Placental pericyte (primary cell): ENCODE measurements around the genes ABLIM1, HSPA12A, RAB11FIP2 and CACUL1.

GRCh38 chr10:114658033-114658643 lies at the start of gene ABLIM1:
Gene ABLIM1 (minus strand): TSS chr10:114658275.
- CAGE, long polyA plus RNA = no peak

DNA sequence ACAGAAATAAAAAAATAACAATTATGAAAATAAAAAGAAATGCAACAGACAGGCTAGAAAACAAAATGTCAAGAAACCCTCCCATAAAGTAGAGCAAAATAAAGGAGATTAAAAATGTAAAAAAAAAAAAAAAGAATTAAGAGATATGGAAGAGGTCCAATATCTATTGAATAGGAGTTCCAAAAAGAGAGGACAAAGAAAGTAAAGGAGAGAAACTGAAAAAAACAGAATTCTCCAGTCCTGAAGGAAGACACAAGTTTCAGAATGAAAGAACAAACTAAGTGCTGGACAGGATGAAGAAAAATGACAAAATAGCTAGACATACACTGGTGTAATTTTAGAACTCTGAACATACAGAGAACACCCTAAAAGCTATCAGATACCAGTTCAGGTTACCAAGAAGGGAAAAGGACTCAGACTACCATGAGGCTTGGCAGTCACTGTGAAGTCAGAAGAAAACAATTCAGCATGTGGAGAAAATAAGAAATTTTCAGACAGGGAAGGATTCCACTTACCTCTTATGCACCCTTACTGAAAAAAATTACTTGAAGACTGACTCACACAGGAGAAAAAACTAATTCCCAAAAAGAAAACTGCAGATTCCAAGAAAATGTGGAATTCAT lies 40.3 kb upstream of the ABLIM1 start:
- CAGE, long polyA plus RNA = no peak

DNA sequence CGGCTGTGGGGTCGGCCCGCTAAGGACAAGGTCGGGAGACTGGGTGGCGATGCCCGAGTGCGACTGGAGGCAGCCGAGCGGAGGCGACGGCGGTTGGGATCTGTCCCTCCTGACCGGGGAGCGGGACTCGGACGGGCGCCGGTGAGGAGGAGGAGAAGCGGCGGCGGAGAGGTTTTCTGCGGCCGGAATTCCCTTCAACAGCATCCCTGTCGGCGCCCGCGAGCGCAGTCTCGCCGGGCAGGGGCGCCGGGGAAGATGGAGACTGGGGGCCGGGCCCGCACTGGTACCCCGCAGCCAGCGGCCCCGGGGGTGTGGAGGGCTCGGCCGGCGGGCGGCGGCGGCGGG lies 303 bp downstream of the ATRNL1 start:
- CAGE, long polyA plus RNA = no peak

GRCh38 chr10:115368120-115368788 lies 275.1 kb downstream of the ATRNL1 start:
- CAGE, long polyA plus RNA = no peak

DNA sequence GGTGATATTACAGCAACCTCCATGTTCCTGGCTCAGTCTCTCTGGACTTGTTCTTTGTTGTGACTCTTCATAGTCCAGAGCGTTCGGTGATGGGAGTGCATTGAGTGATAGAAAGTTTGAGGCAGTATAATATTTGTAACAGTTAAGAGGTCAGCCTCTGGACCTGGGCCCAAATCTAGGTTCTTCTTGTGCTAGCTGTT lies 252.3 kb downstream of the GFRA1 start:
- CAGE, long polyA plus RNA = no peak

DNA sequence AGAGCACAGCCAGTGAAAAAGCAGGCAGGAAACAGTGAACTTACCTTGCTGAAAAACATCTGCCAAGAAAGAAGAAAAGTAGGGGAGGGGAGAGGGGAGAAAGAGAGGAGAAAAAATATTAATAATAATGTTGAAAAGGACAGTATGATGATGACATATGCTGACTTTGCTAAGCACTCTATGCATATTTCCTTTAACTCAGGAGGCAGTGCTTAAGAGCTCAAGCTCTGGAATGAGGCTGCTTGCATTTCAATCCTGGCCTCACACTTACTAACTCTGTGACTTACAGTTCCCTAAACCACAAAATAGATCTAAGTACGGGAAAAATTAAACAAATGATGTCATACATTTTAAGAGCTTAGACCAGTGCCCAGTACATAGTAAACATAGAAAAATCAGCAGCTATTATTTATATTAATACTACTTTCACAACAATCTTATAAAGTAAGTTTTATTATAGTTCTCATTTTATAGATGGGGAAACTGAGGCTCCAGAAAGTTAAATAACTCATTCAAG lies 61.4 kb downstream of the GFRA1 start:
- CAGE, long polyA plus RNA = no peak

GRCh38 chr10:116546088-116546423 lies 325 bp downstream of the PNLIP start:
- CAGE, long polyA plus RNA = no peak

- CAGE, long polyA plus RNA = no peak
These were observed at the start of gene HSPA12A for GRCh38 chr10:116742388-116743565. Gene HSPA12A (minus strand): TSS chr10:116742566.

GRCh38 chr10:117004278-117004968 lies 564 bp downstream of the SHTN1 start:
- CAGE, long polyA plus RNA = no peak

GRCh38 chr10:117241227-117241542 lies 271 bp downstream of the SLC18A2 start:
- CAGE, long polyA plus RNA = no peak

- CAGE, long polyA plus RNA = no peak
These were observed 42.9 kb downstream of the SLC18A2 start for GRCh38 chr10:117283601-117284415.

DNA sequence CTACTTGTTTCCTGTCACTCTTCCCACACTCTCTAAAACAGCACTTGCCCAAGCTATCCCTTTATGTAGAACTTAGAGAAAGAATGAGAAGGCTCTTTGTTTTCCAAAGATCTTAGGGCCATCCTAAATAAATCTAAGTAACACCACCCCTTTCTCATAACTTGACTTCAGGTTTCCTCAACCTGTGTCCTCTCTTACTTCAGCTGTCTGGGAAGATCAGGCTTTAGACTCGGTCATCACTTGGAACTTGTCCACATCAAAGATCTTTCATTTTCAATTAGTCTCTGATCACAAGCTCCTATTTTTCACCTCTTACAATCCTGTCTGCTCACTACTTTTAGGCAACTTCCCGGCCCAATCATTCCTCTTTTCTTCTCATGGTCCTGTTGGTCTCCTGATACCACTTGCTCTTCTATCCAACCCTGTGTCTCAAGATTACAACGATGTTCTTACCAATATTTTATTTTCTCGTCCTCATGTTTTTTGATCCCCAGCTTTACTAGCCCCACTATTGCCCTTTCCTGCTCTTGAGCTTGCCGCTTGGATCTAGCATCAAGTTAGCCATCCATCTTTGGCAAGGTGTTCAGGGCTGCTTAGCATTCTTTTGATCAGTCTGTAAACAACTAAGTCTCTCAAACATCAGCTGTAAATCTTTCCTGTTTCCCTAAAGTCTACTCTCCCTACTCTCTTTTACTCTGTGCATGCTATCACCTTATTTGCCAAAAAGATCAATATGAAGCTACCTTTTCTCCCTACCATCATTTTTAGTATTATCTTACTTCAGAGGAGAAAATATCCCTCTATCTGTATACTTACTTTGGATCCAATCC lies 45.6 kb downstream of the SLC18A2 start:
- CAGE, long polyA plus RNA = no peak

- CAGE, long polyA plus RNA = no peak
These were observed 4.1 kb downstream of the PDZD8 start for GRCh38 chr10:117371119-117371499.

DNA sequence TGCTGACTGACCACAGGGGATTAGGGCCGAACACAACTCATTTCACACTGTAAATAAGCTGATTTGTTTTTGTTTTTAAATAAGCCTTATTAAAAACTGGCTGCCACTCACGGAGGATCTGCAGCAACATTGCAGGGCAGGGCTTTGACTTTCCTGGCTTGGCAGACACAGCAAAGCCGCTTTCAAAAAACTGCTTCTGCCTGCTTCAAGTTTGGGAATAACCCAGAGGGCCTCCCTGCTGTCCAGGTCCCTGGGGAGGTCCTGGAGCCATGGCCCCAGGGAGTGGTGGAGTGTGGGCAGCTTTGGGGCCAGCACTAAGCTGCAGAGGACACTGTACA lies 72.5 kb upstream of the EMX2 start:
- CAGE, long polyA plus RNA = no peak

- CAGE, long polyA plus RNA = no peak
These were observed 1.5 kb upstream of the EMX2 start for GRCh38 chr10:117540898-117541651.

DNA sequence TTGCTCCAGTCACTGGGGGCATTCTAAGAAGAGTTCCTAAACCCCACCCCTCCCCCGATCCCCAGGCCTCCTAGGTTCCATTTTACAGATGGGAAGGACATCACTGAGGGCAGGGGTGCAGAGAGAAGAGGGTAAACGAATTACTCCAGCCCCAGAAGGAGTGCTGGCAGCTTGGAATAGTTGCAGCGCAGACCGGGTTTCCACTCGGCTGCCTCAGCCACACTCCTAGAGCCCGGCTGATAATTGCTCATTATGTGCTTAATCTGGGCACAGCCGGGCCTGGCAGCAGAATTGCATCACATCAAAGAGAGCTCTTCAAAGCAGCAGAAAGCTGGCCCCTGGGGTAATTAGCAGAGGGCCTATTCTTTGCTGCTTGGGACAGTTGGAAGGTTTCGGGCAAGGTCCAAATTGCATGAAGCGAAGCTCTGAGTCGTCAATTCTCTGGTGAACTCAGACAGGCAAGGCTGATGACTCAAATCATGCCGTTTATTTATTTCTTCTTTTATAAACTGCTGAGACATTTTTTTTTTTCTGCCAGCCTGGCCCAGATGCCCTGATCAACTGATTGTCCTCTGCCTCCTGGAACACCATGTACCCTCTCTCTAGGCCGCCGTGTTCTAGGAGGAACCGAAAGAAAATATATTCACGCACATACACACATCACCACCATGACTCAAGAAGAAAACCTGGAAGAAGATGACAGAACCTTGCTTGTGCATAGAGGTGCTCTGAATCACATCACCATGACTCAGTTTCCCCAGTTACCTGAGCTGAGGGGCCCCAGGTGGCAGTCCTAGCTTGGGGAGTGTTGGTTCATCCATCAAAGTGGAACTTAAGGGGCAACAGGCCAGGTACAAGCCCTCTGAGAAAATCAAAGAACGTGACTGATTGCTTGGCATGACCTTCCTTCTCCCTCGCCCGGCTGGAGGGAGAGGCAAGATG lies 242.2 kb downstream of the RAB11FIP2 start:
- CAGE, long polyA plus RNA = no peak

DNA sequence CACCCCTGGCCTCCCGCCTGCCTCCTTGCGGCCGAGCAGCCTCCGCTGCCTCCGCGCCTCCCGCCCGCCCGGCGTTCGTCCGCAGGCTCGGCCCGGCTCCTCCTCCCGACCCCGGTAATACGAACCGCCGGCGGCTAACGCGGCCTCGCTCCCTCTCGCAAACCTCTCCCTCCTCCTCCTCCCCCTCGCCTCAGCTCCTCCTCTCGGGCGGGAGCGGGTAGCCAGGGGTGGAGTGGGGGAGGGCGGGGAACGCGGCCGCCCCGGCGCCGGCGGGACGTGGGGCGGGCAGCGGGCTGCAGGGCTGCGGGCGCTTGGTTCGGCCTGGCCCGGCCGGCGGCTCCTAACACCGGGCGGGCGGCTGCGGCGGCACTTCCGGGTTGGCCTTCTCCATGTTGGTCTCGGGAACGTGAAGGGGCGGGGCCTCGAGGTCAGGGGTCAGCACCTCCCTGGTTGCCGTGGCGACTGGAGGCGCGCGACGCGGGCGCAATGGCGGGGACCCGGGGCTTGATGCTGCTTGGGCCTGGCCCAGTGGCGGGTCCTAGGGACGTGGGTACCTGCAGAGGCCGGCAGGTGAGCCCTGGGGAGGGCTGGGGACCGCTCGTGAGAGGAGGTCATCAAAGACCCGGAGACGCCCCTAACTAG lies at the start of gene RAB11FIP2:
Gene RAB11FIP2, minus strand, starts transcription at position 408 of the 642 bp plus-strand sequence.
- CAGE, long polyA plus RNA = no peak

DNA sequence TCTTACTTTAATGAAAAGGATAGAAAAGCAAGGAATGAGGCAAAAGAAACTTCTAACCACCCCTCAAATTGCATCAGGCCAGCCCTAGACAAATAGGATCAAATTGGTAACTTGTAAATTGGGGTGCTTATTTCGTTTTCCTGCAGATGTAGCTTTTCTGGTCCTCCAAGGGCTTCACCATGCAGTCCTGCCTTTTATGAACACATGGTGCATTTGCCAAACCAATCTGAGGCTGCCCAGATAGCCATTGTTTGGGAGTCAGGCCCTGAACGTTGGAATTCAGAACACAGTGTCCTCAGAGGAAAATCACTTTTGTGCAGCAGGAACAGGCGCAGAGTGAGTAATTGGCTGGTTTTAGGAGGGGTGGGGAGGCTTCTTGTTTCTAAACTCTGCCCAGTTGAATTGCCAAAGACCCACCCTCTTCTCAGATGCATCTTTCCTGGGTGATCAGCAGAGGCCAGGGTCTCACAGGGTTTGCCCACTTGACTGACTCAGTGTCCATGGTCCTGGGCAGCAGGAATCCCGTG lies 24.5 kb downstream of the PRLHR start:
- CAGE, long polyA plus RNA = no peak

GRCh38 chr10:118730979-118731483 lies 23.7 kb downstream of the CACUL1 start:
- CAGE, long polyA plus RNA = no peak

DNA sequence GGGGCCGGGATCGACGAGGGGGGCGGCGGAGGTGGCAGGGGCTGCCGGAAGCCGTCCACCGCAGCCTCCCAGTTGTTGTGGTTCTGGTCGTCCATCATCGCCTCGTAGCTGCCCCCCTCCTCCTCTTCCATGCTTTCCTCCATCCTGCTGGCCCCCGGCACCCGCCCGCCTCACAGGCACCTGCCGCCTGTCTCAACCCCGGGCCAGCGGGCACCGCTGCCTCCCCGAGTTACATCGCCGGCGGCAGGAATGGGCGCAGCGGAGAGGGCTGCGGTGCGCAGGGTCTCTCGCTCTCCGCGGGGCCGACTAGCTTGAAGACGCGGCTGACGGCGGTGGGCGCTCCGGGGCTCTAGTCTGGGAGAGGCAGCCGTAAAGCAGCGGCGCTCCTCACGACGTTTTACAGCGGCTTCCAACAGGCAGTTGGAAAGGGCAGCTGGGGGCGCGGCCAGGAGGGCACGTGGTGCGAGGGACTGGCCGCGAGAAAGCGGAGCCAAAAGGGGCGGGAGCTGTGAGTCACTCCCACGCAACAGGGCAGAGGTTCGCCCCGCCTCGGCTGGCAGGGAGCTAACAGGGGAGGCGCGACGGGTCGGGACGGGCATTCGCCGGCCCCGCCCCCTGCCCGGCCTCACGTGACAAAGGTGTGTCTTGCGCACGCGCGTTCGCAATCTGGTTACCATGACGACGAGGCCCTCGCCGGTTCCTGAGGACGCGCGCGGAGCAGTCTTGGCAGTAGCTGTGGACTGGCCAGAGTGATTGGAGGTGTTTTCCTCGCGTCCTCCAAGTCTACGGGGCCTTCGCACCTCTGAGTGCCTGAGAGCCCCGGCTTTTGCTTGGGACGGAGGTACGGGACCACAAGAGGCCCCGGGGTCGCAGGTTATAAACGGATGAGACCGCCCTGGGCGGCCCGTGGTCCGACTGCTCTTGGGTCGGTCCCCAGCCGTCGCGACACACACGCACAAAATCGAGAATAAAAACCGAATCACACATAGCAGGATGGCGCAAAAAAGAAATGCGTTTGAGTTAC lies at the start of gene CACUL1:
Gene CACUL1, minus strand, starts transcription at position 351 of the 1,024 bp plus-strand sequence.
- CAGE, long polyA plus RNA = no peak